Upper lobe of left lung (tissue), 5 donors: ENCODE results near the gene PRRG1.

DNA sequence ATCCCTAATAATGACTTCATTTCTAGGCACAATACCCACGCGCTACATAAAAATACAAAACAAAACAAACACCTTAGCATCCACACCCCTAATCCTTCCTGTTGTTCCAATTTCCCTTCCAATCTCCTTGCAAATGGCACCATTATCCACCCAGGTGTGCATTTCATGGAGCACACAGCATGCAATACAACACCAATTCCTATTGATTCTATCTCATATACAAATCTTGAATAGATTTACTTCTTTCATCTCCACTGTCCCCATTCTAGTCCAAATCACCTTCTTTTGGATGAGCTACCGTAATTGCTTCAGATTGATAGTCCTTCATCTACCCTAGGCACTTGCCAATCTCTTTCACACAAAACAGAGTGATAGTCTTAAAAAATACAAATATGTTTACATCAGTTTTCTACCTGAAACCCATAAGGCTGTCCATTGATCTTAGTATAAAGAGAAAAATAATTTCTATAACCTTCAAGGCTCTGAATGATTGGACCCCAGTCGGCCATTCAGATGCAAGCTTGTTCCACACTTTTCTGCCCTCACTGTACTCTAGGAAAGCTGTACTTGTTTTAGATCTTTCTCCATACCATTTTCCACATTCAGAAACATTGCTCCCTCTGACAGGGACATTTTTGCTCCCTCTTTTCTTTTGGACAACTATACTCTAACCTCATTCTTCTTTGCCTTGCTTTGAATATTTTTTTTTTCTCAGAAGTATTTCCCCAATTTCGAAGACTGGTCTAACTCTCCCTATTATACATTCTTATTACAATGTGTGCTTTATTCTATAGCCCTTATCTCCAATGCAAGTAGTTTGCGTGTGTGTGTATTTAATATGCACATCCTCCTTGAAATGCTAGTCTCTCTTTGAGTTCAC lies 7.3 kb downstream of the DMD start:
- PRO-cap, 2 experiments = no peak in any of the 2 experiments
- RAMPAGE, long total RNA, 4 experiments = start-site peak on the minus strand in 2 of 4 experiments, centred at positions 247 to 712 of the sequence, 5 to 6 reads per replicate

GRCh38 chrX:36720120-36720468 lies 288.1 kb upstream of the FAM47C start:
- PRO-cap, 2 experiments = no peak in any of the 2 experiments
- RAMPAGE, long total RNA, 4 experiments = no peak in any of the 4 experiments

DNA sequence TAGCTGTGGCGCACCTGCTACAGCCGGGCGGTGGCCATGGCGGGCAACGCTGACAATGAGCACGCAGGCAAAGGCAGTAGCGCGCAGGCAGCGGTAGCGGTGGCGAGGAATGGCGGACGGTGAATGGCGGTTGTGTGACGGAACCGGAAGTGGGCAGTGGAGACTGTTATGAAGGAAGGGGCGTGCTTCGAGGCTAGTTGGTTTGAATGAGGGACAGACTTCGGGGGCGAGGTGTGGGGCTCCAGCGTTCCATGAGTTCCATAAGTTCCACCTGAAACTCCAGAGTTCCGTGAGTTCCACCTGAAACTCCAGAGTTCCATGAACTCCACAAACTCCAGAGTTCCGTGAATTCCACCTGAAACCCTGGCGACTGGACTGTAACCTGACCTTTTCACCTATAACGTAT lies 70.2 kb downstream of the FAM47C start:
- PRO-cap, 2 experiments = no peak in any of the 2 experiments
- RAMPAGE, long total RNA, 4 experiments = no peak in any of the 4 experiments

- PRO-cap, 2 experiments = peak in 2 of 2 experiments; most common plus-strand start chrX:37349364 (in 2); most common minus-strand start chrX:37349175 (in 1)
- RAMPAGE, long total RNA, 4 experiments = start-site peak on the plus strand in 4 of 4 experiments, at chrX:37349331-37349371 at its widest, 23 to 231 reads per replicate
Observed at GRCh38 chrX:37348917-37349510, at the start of gene PRRG1. TSS of gene PRRG1 (plus strand) at chrX:37349364.

DNA sequence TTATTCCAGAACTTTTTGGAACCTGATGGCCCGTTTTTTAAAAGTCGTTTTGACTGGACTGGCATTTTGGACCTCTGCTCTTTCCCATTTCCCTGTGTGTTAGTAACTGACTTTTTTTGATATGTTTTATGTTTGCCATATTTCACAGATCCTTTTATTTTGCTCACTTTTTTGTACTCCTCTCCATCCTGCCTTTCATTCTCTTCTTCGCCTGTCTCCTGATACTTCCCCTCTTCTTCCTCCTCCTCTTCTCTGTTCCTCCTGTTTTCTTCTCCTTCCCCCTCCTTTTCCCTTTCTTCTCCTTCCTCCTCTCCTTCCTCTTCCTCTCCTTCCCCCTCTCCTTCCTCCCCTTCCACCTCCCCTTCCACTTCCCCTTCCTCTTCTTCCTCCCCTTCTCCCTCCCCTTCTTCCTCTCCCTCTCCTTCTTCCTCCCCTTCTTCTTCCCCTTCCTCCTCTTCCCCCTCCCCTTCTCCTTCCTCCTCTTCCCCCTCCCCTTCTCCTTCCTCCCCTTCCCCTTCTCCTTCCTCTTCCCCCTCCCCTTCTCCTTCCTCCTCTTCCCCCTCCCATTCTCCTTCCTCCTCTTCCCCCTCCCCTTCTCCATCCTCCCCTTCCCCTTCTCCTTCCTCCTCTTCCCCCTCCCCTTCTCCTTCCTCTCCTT lies 41.6 kb downstream of the RPGR start:
- PRO-cap, 2 experiments = no peak in any of the 2 experiments
- RAMPAGE, long total RNA, 4 experiments = start-site peak on the minus strand in 1 of 4 experiments, centred at position 374 of the sequence, 12 reads per replicate

GRCh38 chrX:38287360-38288322 lies 39.7 kb downstream of the RPGR start:
- PRO-cap, 2 experiments = no peak in any of the 2 experiments
- RAMPAGE, long total RNA, 4 experiments = start-site peak on the minus strand in 1 of 4 experiments, at chrX:38287792-38288045 at its widest, 24 reads per replicate

DNA sequence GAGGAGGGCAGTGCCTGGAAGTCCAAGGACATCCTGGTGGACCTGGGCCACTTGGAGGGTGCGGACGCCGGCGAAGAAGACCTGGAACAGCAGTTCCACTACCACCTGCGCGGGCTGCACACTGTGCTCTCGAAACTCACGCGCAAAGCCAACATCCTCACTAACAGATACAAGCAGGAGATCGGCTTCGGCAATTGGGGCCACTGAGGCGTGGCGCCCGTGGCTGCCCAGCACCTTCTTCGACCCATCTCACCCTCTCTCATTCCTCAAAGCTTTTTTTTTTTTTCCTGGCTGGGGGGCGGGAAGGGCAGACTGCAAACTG lies 4.0 kb downstream of the MID1IP1 start:
- PRO-cap, 2 experiments = no peak in any of the 2 experiments
- RAMPAGE, long total RNA, 4 experiments = no peak in any of the 4 experiments

- PRO-cap, 2 experiments = no peak in any of the 2 experiments
- RAMPAGE, long total RNA, 4 experiments = no peak in any of the 4 experiments
Observed at GRCh38 chrX:39144099-39144904, 343.0 kb downstream of the MID1IP1 start.

- PRO-cap, 2 experiments = no peak in any of the 2 experiments
- RAMPAGE, long total RNA, 4 experiments = no peak in any of the 4 experiments
Observed at GRCh38 chrX:39222669-39223193, 421.5 kb downstream of the MID1IP1 start.

GRCh38 chrX:39476441-39476874 lies 621.3 kb downstream of the BCOR start:
- PRO-cap, 2 experiments = no peak in any of the 2 experiments
- RAMPAGE, long total RNA, 4 experiments = no peak in any of the 4 experiments

DNA sequence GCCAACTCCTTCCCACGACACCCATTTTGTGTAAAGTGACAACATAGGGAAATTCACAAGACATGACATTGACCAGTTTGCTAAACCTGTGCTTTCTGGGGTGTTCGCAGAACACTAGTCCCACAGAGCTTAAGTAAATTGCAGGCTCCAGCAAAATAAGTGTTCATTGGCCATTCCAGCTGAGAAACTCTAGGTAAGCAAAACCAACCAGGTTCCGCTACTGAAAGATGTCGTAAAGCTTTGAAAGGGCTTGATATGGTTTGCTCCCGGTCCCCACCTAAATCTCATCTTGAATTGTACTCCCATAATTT lies 563.7 kb downstream of the BCOR start:
- PRO-cap, 2 experiments = no peak in any of the 2 experiments
- RAMPAGE, long total RNA, 4 experiments = no peak in any of the 4 experiments

DNA sequence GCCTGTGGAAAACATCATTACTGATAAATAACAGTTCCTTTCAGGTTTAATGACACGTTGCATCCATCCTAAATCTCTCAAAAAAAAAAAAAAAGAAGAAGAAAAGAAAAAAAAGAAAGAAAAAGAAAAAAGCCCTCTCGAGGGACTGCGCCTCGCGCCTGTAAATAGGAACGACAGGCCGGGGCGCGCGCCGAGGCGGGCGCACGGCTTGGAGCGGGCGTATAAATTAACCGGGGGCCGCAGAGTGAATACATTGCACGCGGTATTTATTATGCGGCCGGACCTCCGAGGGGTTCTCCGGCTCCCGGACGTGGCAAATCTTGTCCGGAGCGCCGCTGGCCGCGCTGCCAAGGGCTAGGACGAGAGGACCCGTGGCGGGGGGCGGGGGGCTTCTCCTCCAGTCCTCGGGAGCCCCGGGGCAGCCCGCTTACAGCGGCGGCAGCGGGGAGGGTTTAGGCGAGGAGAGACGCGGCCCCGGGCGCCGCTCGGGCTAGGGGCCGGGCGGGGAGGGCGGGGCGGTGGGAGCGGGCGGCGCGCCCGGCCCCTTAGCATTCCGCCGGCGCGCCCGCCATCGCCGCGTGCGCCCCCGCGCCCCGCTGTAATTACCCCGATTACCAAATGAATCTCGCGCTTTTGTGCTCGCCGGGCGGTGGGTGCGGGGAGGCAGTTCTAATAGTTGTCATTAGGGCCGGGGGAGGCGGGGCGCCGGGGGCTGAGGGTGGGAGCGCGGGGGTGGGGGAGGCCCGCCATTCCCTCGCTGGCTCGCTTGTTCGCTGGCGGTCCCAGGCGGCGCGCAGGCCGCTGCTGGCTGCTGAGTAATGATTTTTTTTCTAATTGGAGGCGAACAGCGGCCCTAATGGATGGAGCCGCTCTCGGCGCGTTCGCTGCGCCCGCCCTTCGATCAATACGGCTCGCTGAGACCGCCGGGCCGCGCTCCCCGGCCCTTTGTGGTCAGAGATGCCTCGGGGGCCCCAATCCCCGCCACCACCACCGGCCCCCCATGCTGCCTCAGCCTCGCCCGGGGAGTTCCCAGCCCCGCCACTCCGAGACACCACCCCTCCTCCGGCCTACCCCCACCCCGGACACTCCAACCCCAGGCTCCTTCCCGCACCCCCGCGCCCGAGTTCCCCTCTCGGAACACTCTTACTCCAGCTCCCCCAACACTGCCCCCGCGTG lies 276.6 kb downstream of the BCOR start:
- PRO-cap, 2 experiments = no peak in any of the 2 experiments
- RAMPAGE, long total RNA, 4 experiments = no peak in any of the 4 experiments

DNA sequence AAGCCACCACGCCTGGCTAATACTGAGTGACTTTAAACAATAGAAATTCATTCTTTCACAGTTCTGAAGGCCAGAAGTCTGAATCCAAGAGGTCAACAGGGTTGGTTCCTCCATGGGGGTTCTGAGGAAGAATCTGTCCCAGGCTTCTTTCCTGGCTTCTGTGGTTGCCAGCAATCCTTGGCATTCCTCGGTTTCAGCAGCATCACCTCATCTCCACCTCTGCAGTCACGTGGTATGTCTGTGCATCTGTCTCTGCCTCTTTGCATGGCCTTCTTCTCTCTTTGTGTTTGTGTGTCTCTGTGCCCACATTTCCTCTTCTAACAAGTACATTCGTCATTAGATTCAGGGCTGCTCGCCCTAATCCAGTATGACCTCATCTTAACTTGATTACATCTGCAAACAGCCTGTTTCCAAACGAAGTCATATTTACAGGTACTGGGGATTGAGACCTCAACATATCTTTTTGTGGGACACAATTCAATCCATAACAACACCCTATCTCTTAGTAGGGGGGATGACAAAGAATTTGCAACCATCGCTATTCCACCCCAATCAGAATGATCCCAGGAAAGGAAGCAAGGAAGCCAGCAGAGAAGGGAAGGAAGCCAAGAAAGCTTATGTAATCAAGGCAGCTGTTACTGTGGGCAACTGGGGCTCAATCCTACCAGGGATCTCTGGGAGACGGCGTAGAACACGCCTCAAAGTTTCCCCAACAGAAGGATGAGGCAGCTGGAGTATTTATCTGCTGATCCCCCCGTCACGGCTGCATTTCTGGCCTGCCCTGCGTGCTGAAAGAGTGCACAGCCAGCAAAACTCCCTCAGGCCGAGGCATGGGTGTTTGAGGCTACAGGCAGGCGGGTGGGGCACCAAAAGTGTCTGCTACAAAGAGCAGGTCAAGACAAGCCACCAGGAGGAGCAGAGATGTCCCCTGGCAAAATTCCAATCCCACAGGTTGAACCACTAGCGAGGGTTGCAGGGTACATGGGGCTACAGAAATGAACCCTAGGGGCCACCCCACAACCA lies 113.8 kb downstream of the BCOR start:
- PRO-cap, 2 experiments = no peak in any of the 2 experiments
- RAMPAGE, long total RNA, 4 experiments = no peak in any of the 4 experiments

GRCh38 chrX:40048842-40049782 lies 48.6 kb downstream of the BCOR start:
- PRO-cap, 2 experiments = no peak in any of the 2 experiments
- RAMPAGE, long total RNA, 4 experiments = no peak in any of the 4 experiments

DNA sequence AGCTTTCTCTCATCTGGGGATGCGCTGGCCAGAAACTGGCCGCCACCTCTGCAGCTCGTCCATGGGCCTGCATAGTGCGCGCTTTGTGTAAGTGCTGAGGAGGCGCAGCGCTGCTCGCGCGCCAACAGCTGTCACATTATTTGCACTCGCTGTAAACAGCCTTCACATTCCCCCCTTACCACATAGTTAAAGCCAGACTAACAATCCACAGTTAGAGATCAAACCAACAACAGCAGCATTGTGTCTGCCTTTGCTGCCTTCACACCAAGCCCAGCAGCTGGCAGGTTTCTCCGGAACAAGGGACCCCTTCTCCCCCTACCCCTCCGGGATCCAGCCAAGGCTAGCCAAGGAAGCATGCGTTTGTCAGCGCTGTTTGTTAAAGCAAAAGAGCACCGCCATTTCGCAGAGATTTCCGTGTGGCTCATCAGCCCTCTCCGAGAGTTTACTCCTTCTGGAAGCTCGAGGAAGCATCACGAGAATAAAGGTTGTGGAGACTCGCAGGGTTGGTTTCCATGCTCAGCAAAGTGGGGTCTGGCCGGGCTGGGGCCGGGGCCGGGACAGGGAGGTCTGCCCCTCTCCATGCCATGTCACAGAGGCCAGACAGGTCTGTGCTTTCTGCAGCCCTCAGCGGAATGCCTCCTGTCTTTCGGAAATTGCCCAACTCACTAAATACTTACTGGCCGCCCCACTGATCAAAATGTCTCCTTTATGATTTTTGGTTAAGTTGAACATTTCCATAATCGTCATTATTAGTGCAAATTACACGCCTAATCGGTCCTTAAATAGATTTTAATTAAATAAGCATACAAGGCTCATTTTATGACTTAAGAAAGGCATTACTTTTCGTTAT lies 11.0 kb downstream of the BCOR start:
- PRO-cap, 2 experiments = no peak in any of the 2 experiments
- RAMPAGE, long total RNA, 4 experiments = no peak in any of the 4 experiments

DNA sequence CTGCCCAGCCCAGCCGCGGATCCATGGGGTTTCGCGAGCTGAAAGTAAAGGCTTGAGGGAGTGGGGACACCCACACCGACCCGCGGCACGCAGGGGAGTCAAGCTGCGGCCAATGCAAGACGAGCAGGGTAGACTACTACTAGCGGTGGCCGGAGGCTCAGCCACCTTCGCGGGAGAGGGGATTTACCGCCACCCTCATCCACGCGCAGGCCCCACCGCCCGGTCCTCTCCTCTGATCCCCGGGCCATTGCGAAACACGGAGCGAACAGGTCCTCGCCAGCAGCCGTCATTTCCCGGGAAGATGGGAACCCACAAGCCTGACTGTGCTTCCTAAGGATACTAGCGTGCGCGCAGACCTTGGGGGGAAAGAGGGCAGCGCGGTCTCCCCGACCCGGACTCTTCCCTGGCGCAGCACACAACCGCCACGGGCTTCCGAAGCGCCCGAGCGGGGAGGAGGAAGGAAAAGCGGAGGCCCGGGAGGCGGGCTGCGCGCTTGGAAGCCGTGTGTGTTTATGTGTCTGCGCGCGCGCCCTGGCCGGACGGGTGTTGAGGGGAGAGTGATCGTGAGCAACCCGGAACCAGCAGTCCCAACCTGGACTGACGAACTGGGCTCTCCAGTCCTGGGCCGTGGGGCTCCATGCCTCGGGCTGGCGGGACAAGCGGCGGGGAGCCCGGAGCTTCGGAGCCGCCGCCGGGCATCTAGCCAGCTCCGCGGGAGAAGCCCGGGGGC lies 74.5 kb upstream of the BCOR start:
- PRO-cap, 2 experiments = peak in 2 of 2 experiments; most common plus-strand start position 353 of the sequence (in 2); most common minus-strand start position 249 of the sequence (in 2)
- RAMPAGE, long total RNA, 4 experiments = no peak in any of the 4 experiments

DNA sequence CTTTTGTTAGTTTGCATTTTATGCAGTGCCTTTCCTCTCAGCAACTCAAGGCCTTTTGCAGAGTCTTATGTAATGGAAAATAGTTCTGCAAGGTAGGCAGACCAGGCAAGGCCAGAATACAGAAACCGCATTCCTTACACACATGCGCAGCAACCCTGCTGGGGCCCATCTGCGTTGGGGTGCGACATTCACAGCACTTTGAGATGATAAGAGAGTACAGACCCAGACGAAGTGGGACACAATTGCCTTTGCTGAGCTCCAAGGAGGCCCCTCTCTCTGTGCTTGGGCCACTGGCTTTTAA lies 96.1 kb upstream of the ATP6AP2 start:
- PRO-cap, 2 experiments = no peak in any of the 2 experiments
- RAMPAGE, long total RNA, 4 experiments = no peak in any of the 4 experiments

- PRO-cap, 2 experiments = no peak in any of the 2 experiments
- RAMPAGE, long total RNA, 4 experiments = no peak in any of the 4 experiments
Observed at GRCh38 chrX:40755244-40755999, 20.1 kb upstream of the MED14 start.

DNA sequence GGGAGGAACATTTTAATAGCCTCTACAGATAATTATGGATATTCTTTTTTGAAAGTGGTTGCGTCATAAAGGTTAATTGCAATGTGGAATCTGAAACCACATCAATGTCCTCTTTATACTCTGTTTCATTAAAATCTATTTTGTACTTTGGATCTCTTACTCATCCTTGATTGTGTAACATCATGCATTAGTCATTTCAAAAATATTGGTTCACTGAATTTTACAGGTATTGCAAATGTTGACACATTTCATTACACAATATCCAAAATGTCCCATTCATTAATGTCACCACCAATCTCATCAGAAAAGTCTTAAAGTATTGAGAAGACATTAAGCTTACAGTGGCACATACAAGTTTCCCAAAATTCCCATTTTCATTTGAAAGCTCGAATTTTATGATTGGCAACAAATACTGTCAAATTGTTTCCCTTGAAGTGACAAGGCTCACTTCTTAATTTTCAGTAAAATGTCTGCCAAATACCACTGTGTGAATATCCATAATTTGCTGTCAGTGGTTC lies 62.6 kb upstream of the USP9X start:
- PRO-cap, 2 experiments = no peak in any of the 2 experiments
- RAMPAGE, long total RNA, 4 experiments = no peak in any of the 4 experiments

DNA sequence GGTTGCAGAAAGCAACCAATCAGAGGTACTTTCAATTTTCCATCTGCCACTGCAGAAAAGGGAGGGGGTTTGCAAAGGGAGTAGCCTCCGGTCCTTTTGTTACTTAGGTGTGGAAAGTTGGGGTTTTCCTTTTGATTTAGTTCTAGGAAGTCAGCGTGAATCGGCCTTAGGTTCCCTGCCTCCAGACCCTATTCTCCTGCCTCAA lies 51.7 kb upstream of the USP9X start:
- PRO-cap, 2 experiments = no peak in any of the 2 experiments
- RAMPAGE, long total RNA, 4 experiments = no peak in any of the 4 experiments